Cerebellum (tissue), 5 donors: ENCODE data around the gene POU2F1.

DNA sequence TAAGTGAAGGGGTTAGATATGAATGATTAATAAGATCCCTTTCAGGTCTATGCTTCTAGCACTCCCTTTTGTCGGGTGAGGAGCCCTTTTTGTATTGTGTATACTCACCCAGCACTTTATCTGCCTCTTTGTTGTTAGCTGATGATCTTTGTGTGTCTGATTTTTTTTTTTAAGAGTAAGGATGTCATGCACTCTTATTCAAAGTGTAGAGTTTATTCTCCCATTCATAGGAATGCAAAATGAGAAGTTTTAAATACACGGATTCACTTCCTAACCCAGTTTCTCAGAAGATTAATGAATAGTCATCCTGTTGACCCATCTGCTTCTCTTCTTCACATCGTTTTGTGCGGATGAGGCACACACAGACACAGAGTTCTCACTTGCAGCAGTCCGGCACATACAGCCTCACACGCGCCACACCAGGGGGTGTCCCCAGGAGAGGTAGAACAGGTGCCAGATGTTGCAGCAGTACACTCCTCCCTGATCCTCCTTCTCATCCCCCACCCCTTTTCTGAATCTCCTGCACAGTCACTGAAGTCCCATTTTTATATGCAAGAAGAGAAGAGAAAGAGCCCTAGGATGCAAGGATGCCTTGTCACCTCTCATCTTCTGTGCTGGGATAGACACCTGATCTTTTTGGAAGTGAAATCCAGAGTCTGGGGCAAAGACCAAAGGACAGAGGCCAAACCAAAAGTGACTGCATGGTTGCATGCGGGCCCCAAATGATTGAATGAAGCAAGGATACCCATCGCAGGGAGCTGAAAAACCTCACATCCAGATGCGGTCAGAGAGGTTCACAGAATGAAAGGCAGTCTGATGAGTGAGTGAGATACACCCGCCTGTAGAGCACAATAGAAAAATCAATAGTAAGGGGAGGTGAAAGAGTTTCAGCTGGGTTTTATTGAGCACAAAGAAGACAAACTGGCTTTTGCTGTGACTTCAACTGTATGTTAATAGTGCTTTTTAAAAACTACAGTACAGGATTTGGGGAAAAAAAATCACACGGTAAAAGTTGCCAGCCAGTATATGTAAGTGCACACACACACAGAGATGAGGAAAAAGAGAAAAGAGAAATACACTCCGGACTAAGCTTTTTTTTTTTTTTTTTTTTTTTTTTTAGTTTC lies 28.8 kb downstream of the PBX1 start:
- PRO-cap, 3 experiments: no peak in any of the 3 experiments
- RAMPAGE, long total RNA: no peak

GRCh38 chr1:164598218-164599233 lies 39.5 kb downstream of the PBX1 start:
- PRO-cap, 3 experiments: no peak in any of the 3 experiments
- RAMPAGE, long total RNA: no peak

GRCh38 chr1:164695780-164696231 lies 136.8 kb downstream of the PBX1 start:
- PRO-cap, 3 experiments: no peak in any of the 3 experiments
- RAMPAGE, long total RNA: no peak

- PRO-cap, 3 experiments: no peak in any of the 3 experiments
- RAMPAGE, long total RNA: no peak
Measured at GRCh38 chr1:164712016-164713146, 153.4 kb downstream of the PBX1 start.

- PRO-cap, 3 experiments: no peak in any of the 3 experiments
- RAMPAGE, long total RNA: no peak
Measured at GRCh38 chr1:164912208-164912774, 353.3 kb downstream of the PBX1 start.

DNA sequence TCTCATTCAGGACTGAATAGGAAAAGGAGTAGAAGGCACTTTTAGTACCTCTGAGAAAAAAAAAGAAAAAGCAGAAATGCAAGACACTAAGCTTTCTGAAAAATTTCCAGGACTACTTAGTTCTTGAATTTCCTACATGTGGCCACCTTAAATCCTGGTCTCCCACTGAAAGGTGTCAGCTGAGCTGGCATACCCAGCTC lies 75.5 kb downstream of the LMX1A start:
- PRO-cap, 3 experiments: no peak in any of the 3 experiments
- RAMPAGE, long total RNA: no peak

DNA sequence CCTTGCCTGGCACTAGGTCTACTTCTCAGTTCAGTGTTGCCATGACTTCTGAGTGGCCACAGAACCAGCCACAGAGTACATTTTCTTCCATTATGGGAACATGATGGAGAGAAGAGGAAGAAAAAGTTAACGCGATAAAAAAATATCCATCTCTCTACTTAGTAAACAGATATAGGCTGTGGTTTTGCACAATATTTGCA lies 40.9 kb upstream of the FAM78B start:
- PRO-cap, 3 experiments: no peak in any of the 3 experiments
- RAMPAGE, long total RNA: no peak

GRCh38 chr1:166840445-166841549 lies 1.5 kb downstream of the POGK start:
- PRO-cap, 3 experiments: no peak in any of the 3 experiments
- RAMPAGE, long total RNA: no peak

GRCh38 chr1:166869643-166870071 lies 6.4 kb downstream of the TADA1 start:
- PRO-cap, 3 experiments: no peak in any of the 3 experiments
- RAMPAGE, long total RNA: no peak

DNA sequence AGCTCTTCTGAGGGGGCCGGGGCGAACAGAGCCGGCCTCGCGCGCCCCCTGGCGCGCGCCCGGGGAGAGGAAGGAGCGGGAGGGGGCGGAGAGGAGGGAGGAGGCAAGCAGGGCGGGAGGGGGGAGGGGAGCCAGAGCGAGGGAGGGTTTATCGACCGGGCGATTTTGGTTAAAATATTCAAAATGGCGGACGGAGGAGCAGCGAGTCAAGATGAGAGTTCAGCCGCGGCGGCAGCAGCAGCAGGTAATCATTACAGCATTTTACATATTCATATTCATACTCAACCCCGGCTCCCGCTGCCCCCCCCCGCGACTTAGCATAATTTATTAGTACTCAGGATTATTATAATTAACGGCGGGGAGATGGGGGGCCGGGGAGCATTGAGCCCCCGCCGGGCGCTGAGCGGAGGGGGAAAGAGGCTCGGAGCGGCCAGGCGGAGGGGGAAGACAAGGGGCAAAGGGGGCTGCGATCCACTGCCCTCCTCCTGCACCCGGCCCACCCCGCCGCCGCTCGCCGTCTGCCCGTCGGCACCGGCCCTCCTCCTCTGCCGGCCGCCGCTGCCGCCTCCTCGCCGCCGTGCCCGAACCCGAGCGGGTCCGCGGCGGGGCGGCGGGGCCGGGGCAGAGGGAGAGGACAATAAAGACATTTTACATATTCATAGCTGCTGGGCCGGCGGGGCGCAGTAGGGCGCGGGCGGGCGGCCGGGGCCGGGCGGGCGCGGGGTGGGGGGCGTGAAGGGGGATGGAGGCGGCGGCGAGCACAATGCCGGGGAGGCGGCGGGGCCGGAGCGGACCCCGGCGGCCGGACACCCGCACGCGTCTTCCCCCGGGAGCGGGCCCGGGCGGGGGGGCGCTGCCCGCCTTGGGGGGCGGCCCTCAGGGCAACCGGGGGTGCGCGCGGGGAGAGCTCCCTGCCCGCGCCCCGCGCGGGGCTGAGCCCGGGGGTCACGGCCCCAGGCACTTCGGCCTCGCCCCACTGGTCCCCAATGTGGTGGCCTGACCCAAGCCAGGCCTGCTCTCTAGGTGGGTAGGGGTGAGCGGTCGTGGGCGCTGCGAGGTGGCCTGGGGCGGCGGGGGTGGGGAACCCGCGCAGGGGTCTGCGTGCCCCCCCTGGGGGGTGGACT lies at the start of gene POU2F1:
TSS of gene POU2F1 (plus strand) at position 172 of the 1,124 bp plus-strand sequence.
- PRO-cap, 3 experiments: peak in 3 of 3 experiments; most common plus-strand start position 181 of the sequence (in 2); most common minus-strand start position 520 of the sequence (in 3)
- RAMPAGE, long total RNA: no peak

DNA sequence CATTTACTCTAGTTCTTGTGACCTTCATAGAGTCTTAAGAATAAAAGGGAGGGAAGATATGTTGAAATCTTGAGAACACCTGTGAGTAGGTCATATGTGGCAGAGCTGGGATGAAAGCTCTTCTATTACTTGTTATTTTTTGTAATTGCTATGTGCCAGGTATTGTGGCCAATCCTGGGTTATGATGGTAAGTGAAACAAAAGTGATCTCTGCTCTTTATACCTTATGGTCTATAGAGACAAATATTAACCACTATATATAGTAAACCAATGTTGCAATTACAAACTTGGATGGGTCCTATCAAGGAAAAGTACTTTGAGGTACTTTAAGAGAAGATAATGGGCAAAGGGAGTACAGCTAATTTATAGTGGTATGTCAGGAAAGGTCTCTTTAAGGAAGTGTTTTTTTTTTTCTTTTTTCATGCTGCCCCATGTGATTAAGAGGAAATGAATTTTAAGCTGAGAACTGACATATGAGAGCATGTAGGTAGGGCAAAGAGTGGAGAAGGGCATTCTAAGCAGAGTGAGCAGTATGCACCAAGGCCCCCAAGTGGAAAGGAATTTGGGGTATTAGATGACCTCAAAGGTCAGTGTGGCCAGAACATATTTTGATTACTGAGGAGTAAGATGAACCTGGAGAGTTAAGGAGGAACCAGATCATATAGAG lies 43.3 kb downstream of the POU2F1 start:
- PRO-cap, 3 experiments: no peak in any of the 3 experiments
- RAMPAGE, long total RNA: no peak

- PRO-cap, 3 experiments: no peak in any of the 3 experiments
- RAMPAGE, long total RNA: no peak
Measured at GRCh38 chr1:167344584-167345568, 124.2 kb downstream of the POU2F1 start.

GRCh38 chr1:167445931-167446562 lies 72.3 kb downstream of the CD247 start:
- PRO-cap, 3 experiments: no peak in any of the 3 experiments
- RAMPAGE, long total RNA: no peak

- PRO-cap, 3 experiments: no peak in any of the 3 experiments
- RAMPAGE, long total RNA: no peak
Measured at GRCh38 chr1:167563420-167564094, 10.0 kb upstream of the CREG1 start.

- PRO-cap, 3 experiments: no peak in any of the 3 experiments
- RAMPAGE, long total RNA: no peak
Measured at GRCh38 chr1:167629101-167629372, 995 bp upstream of the RCSD1 start.

- PRO-cap, 3 experiments: no peak in any of the 3 experiments
- RAMPAGE, long total RNA: no peak
Measured at GRCh38 chr1:167631630-167632760, 2.0 kb downstream of the RCSD1 start.

GRCh38 chr1:167642029-167642834 lies 12.2 kb downstream of the RCSD1 start:
- PRO-cap, 3 experiments: no peak in any of the 3 experiments
- RAMPAGE, long total RNA: no peak

DNA sequence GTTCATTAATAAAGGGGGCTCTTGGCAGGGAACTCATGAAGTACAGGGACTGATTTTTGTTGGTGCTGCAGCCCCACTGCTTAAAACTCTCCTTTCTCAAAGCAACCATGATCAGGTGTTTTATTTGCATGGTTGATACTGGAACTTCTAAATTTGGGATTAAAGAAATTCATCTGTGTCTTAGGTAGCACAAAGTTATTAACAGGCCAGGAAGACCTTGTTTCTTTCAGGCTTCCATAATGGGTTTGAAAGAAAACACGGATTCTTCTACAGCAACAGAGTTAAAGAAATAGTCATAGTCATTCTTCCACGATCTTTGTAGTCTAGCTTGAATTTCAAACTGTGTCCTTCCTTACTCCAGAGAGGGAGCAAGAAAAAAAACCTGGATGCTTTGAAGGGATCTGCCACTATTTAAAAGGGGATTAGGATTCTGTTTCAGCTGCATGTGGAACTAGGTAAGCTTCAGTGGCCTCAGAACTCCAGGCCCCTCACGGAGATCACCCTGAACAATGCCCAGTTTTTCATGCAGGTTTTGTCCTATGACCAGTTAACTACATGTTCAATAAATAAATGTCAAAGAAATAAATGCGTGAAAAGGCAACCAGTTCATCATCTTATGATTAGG lies 14.9 kb upstream of the MPZL1 start:
- PRO-cap, 3 experiments: no peak in any of the 3 experiments
- RAMPAGE, long total RNA: no peak

GRCh38 chr1:167713411-167714135 lies 8.2 kb upstream of the MPZL1 start:
- PRO-cap, 3 experiments: no peak in any of the 3 experiments
- RAMPAGE, long total RNA: no peak

DNA sequence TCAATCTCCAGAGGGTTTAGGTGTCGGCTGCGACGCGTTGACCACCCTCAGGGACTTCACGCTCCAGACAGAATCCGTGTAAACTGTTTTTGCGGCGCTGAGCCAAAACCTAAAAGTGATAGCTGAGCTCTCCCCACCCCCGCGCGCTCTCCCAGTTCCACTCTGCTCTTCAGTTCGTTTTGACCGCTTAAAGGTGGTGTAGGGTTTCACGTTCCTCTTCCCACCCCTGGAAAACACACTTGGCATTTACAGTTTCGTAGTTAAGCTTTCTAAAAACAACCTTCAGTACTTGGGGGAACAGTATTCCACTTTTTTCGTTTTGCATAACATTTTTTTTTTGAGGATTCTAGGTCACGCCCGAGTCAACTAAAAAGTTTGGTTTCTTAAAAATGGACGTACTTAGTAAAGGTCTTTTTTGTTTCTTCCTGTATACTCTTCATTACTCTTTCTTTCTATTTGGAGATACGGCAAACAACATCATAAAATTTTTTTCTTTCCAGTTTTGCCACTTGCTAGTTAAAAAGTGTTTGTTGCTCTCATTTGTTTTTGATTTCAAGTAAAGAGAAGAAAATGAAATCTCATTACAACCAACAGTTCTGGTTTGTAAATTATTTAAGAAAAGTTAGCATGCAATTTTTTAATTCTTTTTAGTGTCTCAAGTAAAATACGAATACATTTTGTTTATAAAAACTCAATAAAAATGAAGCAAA lies 701 bp upstream of the MPC2 start:
- PRO-cap, 3 experiments: peak in 3 of 3 experiments; most common plus-strand start position 179 of the sequence (in 1); most common minus-strand start position 164 of the sequence (in 2)
- RAMPAGE, long total RNA: no peak